GM23338 (cell line): ENCODE measurements around a stretch of chr19.

GRCh38 chr19:1097641-1098311, 2.6 kb upstream of the POLR2E start:
- PRO-cap = no peak
- RAMPAGE, long total RNA = no peak

DNA sequence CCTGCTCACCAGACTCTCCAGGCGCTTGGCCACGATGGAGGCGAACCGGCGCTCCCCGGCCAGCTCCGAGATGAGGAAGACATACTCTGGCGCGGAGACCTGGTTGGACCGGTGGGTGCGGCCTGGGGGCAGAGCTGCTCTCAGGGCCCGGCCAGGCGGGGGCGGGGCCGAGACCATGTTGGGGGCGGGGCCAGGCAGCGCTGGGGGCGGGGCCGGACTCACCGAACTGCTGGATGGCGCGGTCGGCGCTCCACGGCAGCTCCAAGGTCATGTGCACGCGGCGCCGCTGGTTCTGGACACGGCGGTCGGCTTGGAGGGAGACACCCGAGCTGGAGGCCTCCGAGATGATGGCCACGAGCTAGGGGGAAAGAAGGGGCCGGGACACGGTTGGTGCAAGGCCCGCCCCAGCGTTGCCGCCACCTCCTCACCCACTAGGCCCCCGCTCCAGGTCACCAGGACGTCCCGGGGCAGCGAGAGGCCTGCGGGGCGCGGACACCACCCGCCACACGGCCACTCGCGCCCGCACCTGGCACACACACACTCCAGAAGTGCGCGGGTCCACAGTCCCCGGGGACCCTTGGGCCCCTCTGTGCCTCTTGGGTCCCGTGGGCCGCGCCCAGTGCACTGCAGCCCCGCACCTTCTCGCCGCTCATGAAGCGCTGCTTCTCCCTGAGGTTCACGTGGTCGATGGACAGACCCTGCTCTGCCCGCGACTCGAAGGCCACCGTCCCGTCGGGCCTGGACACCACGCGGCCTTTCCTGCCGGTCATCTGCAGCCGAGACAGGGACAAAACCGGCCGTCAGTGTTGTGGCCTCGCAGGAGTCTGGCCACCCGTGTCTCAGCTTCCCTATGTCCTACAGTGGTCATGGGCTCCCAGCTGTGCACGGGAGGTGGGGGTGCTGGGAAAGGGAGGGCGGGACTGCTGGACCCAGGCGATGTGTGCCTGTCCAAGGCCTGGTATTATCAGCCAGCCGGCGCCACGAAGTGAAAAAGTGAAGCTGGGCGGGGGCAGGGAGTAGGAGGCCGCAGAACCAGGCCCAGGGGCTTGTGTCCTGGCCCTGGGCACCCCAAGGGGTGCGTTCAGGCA, 8.7 kb downstream of the GPX4 start:
- PRO-cap = bidirectional peak, plus-strand start at position 229 of the sequence, minus-strand start at position 72 of the sequence
- RAMPAGE, long total RNA = no peak

DNA sequence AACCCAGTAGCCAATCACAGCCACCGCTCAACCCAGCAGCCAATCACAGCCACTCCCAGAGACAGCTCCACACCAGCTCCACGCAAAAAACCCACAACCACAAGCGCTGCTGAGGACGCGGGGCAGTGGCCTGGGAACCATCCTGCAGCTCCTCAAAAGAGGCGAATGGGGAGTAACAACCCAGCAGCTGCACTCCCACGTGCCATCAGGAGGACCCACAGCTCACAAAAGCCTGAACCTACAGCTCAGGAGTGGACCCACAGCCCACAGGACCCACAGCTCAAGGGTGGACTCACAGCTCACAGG, 29.9 kb downstream of the GPX4 start:
- PRO-cap = no peak
- RAMPAGE, long total RNA = no peak

DNA sequence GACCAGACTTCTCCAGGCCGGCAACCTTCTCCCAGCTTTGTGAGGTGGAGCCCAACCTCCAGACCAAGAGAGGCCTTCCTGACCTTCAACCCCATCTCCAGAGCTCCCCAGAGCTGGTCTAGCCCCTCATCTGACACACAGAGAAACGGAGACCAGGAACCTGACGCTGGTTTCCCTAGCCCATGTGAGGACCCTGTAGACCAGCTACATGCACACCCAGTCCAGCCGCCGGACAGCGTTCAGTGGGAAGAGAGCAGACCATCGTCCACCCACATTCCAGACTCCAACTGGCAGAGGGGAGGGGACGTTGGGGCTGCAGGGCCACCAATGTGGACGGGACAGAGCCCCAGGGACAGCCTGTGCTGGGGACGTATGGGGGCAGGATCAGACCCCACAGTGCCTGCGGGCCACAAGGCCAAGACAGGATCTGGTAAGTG, 11.4 kb downstream of the SBNO2 start:
- PRO-cap = no peak
- RAMPAGE, long total RNA = no peak

- PRO-cap = no peak
- RAMPAGE, long total RNA = no peak
Observed at GRCh38 chr19:1168060-1168272, 6.1 kb downstream of the SBNO2 start.

GRCh38 chr19:1171209-1171673, 2.8 kb downstream of the SBNO2 start:
- PRO-cap = no peak
- RAMPAGE, long total RNA = no peak

- PRO-cap = no peak
- RAMPAGE, long total RNA = no peak
Observed at GRCh38 chr19:1189303-1189926, 15.3 kb upstream of the SBNO2 start.

DNA sequence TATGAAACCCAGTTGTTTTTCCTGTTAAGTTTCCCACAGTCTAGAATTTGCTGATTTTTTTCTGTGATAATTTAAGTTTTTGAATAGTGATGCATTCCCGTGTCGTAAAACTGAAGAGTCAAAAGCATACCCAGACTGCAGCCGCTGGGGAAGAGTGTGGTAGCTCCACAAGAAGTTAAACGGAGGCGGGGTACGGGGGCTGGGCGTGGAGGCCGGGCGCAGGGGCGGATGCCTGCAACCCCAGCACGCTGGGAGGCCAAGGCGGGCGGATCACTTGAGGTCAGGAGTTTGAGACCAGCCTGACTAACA, 13.2 kb upstream of the STK11 start:
- PRO-cap = no peak
- RAMPAGE, long total RNA = no peak

- PRO-cap = bidirectional peak, plus-strand start at chr19:1246073, minus-strand start at chr19:1246068
- RAMPAGE, long total RNA = no peak
Observed at GRCh38 chr19:1245195-1246296, 2.8 kb upstream of the MIDN start.

DNA sequence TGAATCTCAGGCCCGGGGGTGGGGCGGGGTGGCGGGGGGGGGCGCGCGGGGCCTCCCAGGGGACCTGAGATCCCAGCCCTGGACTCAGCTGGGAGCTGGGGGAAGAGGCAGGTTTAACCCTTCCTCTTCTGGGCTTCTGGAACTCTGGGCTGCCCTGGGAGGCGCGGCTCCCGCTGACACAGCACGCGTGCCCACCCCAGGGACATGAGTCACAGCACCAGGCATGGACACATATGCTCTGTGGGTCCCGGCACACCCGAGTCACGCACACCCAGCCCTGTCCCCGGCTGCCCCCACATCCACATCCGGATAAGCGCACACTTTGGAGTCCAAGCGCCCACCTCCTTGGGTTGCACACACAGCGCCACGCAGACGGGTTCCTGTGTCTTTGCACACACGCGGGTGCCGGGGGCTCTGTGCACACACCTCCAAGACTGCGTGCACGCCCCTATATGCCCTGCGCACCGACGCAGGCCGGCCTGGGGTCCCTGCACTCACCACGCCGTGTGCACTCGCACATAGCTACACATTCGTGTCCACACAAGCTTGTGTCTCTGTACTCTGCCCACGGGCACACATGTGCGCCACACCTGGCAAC, 3.3 kb upstream of the CIRBP start:
- PRO-cap = no peak
- RAMPAGE, long total RNA = no peak

DNA sequence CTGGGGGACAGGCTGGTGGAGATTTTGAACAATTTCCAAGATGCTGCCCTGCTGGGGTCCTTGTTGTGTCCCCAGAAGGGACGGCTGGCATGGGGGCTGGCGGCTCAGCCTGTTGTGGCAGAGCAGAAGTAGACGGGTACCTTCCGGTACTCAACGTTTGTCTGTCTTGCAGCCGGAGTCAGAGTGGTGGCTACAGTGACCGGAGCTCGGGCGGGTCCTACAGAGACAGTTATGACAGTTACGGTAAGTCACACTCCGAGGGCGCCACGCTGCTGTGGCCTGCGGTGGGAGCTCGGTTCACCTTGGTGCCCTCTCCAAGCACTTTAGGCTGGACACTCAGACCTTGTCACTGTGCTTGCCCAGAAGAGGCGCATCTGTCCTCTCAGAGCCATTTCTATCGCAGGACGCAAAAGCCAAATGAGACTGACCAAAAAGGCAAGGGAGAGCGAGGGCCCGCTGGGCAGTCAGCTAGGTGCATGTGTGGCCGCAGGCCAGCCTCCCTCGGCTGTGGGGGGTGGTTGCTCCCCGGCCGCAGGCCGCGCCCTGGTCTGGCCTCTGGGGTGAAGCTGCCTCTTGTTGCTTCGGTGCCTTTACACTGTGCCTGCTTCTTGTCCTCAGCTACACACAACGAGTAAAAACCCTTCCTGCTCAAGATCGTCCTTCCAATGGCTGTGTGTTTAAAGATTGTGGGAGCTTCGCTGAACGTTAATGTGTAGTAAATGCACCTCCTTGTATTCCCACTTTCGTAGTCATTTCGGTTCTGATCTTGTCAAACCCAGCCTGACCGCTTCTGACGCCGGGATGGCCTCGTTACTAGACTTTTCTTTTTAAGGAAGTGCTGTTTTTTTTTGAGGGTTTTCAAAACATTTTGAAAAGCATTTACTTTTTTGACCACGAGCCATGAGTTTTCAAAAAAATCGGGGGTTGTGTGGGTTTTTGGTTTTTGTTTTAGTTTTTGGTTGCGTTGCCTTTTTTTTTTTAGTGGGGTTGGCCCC, 3.0 kb downstream of the CIRBP start:
- PRO-cap = no peak
- RAMPAGE, long total RNA = no peak

DNA sequence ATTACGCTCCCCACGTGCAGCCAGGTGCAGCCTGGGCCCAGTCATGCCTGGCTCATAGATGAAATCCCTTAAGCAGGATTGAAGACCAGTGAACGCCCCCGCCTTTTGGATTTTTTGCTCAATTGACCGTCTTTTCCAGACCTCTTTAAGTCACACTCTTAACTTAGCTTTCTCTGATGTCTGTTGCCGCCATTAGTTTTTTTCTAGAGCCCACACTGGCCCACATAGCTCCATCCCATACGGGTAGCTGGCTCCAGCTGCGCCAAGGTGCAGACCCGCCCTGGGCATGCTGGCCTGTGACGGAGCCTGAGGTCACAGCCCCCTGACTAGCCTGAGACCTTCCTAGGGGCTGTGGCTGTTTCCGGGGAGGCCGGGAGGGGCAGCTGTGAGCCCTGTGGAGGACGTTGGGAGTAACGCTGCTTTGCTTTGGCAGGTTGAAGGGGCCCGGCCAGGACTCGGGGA, 1.4 kb upstream of the FAM174C start:
- PRO-cap = no peak
- RAMPAGE, long total RNA = no peak

- PRO-cap = no peak
- RAMPAGE, long total RNA = no peak
Observed at GRCh38 chr19:1373306-1373903, 10.3 kb upstream of the NDUFS7 start.

DNA sequence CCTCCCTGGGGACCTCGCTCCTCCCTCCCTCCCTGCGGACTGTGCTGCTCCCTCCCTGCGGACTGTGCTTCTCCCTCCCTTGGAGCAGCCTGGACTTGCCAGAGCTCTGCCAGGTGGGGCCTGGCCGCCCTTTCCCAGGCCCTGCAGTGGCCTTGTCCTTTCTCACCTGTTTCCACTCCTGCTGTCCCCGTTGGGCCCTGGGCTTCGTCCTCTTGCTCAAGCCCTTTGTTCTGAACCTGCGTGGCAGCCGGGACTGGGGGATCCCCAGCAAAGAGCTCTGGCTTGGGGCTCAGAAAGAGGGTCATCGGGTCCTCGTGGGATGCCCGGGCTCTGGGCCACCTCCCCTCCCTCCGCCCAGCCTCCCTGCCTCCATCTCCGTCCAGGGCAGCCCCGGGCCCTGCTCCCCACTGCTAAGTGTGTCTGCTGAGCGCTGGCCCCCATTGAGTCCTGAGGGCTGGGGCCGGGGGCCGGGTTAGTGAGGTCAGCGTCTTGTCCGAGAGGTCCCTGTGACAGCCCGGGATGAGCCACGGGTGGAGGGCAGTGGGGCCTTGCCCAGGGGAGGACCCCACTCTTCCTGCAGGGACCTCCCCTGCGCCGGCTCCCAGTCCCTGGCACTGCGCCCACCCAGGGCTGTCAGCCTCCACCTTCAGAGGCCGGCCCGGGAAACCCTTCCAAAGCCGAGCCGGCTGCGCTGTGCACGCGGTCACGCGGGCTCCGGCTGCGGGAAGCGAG, 6.5 kb downstream of the GAMT start:
- PRO-cap = no peak
- RAMPAGE, long total RNA = no peak

DNA sequence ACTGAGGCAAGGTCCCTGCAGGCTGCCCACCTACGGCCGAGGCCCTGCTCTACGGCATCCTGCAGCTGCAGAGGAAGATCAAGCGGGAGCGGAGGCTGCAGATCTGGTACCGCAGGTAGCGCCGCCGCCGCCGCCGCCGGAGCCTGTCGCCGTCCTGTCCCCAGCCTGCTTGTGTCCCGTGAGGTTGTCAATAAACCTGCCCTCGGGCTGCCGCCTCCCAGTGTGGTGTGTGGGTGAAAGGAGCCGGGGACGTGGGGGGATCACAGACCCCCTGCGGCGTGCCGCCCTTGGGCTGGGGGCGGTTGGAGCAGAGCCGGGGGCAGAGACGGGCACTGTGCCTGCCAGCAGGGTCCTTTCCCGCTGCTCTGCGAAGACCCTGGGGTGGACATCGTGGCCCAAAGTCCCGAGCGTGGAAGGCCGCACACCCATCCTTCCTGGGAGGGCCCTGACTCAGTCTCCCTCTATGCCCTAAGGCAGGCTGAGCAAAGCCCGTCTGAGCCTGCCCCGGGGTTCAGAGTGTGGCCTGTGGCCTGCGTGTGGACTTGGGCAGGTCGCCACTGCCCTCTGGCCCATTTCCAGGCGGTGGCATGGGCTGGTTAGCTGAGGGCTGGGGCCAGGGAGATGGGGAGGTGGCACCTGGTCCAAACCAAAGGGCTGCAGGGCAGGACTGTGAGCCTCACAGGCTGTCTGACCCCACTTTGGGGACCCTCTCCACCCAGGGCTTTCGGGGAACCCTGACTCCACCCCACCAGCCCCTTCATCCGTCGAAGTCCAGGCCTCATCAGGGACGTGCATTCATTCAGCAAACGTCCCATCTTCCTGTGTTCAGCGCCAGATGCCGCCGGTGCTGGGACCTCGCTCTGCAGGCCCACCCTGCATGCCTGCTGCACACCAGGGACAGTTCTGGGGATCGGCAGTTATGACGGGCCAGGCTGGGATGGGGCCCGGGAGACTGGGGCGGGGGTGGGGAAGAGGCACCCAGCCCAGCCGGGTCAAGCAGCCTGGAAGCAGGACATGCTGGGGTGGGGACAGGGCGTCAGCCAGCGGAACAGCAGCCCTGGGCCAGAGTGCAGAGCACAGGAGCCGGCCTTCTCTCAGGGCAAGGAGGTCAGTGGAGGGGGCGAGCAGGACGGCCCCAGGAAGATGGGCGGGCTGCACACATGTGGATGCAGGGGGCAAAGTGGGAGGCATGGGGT, 5.6 kb downstream of the GAMT start:
- PRO-cap = no peak
- RAMPAGE, long total RNA = no peak

DNA sequence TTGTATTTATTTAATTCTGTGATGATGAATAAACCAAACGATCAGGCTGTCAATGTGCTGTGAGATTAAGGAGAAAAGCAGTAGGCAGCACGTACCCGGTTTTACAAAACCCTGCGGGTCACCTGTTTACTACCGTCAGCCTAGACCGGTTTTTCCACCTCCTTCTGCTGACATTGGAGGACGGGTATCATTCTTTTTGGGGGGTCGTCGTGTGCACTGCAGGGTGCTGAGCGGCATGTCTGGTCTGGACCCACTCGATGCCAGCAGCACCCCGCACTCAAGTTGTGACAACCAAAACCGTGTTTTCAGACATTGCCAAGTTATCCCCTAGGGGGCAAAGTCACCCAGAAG, 882 bp upstream of the DAZAP1 start:
- PRO-cap = bidirectional peak, plus-strand start at position 190 of the sequence, minus-strand start at position 79 of the sequence
- RAMPAGE, long total RNA = no peak

DNA sequence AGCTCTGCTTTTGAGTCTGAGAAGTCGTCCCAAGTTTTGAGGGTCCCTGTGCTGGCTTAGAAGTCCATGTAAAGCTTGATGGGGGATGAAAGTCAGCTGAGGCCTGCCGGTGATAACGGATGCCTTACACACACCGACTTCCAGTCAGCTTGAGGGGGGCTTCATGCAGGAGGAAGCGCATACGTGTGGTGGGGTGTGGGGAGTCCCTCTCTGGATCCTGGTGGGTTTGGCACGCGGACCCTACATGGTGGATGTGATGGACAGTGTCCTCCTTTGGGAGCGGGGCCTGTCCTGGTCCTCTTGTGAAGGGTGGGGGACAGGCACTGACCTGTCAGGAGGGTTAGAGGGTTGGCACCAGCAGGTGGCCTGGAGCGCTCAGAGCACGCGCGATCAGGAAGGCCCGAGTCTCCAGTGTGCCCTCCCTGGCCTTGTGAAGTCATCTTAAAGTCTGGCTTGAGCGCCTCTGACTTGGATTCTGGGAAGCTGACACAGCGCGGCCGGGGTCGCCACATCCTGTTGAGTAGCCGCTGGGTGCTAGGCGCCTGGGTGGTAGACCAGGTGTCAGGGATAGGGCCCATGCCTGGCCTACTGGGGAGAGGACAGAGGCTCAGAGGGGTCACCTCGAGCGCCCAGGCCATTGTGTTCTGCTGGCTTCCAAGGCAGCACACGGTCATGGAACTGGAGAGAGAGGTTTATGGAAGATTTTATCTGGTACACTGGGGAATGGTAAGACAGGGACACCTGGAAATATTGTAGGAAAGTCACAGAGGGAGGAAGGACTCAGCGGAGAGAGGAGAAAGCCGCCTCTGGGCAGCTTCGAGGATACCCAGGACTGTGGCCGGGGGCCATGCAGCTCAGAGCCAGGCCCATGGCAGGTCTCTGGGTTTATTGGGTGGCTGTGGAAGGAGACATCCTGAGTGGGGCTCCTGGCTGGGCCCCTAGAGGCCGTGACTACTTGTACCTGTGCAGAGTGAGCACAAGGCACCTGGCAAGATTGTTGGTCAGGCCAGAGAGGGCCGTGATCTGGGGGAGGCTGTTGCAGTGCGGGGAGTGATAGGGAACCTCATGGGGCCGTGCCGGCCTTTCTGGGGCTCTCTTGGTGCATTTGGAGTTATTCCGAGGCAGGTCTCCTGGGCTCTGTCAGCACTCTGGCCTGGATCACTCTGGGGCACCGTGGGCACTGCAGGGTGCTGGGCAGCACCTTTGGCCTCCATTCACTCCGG, 3.1 kb downstream of the DAZAP1 start:
- PRO-cap = no peak
- RAMPAGE, long total RNA = no peak

DNA sequence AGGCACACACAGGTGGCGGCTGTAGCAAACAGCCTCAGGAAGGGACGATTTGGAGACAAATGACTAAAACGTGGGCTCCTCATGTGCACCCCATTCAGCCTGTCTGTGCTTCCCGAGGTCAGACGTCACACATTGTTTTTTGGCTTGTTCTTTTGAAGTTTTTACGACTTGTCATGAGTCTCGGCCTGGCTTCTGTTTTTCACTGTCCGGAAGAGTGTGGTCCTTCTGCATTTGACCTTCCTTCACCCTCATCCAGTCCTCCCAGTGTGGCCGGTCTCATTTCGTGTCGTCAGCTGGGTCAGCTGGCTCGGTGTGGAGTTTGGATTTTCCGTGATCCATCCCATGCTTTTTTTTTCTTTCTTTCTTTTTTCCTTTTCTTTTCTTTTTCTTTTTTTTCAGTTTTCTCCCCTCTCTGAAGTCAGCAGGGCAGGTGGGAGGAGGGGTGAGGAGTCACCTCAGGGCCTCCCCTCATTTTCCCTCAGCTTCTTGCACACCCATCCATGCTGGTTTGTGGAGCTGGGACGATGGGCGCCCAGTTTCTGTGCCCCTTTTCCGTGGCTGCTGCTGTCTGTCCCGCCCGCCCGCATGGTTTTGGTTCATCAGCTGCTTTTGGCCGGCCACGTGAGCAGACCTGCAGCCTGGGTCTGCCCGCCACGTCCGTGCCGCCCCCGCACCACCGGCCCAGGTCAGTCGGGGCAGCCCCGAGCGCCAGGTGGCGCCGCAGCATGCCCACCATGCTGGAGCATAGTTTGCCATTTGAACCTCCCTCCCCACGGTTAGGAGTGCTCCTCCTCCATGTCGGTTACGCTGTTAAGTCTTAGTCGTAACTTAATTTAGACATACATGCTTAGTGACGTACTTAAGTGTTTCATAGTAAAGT, 15.3 kb downstream of the DAZAP1 start:
- PRO-cap = no peak
- RAMPAGE, long total RNA = no peak

DNA sequence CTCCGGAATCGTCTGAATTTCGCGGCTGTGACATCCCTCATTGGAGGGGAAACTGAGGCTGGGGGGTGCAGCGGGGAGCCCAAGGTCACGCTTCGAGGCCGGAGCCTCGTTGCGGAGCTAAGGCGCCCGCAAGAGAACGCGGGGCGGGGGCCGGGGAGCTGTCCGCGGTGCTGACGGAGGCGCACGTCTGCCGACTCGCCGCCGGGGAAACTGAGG, 3.1 kb upstream of the APC2 start:
- PRO-cap = no peak
- RAMPAGE, long total RNA = no peak

DNA sequence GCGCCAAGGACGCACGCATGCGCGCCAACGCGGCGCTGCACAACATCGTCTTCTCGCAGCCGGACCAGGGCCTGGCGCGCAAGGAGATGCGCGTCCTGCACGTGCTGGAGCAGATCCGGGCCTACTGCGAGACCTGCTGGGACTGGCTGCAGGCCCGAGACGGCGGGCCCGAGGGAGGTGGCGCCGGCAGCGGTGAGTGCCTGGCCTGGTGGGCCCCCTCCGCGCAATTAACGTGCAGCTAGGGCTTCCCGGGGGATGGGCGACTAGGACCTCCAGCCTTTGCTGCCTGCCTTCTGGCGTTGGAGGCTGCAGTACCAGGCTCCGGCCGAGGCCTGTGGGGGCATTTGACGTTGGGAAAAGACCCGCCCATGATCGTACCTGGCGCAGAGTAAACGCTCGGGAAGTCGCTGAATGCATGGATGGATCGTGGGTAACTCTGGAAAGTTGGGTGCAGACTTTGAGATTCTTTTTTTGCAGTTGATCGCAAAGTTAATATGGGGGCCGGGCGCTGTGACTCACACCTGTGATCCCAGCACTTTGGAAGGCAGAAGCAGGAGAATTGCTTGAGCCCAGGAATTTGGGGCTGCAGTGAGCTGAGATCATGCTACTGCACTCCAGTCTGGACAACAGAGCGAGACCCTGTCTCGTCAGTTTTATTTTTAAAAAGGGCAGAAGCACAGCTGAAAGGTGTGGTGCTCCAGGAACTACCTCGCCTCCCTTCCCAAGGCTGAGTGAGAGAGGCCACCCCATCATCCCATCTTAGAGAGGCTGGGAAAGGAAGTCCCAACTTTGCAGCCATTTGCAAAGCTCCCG, 7.3 kb downstream of the APC2 start:
- PRO-cap = no peak
- RAMPAGE, long total RNA = no peak